Vagina (tissue), 1 donor: ENCODE data around the gene COA6.

- PRO-cap, result no peak
- RAMPAGE, long total RNA, result start-site peak on the minus strand at chr1:231370151-231370781, 30 reads
These were observed 32.1 kb downstream of the SPRTN start for GRCh38 chr1:231370039-231370728.

- PRO-cap, result bidirectional peak, plus-strand start at chr1:231627520, minus-strand start at chr1:231627483
- RAMPAGE, long total RNA, result no peak
These were observed 695 bp downstream of the DISC1 start for GRCh38 chr1:231627074-231627895.

DNA sequence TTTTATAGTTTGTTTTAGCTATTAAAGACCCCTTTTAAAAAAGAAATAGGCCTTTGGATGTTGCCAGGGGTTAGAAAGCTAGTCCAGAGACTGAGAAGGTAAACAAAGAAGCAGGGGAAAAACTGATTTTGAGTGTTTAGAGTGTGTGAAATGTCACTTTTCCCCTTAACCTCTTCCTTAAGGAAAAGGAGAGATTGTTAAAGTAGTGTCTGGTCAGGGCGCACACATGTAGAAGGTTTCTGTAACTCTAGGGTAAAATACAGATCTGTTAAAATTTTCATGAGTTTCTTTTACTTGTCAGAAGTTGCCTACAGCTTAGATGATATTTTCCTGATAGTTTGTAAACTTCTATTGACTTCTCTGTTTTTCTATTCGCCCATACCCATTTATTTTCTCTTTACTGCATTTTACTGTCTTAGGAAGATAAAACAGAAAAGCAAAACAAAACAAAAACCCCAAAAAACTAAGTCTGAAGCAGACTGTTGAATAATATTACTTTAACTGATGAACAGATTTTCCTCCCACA, 50.3 kb downstream of the DISC1 start:
- PRO-cap, result no peak
- RAMPAGE, long total RNA, result no peak

- PRO-cap, result no peak
- RAMPAGE, long total RNA, result no peak
These were observed 180.0 kb downstream of the DISC1 start for GRCh38 chr1:231806553-231807069.

DNA sequence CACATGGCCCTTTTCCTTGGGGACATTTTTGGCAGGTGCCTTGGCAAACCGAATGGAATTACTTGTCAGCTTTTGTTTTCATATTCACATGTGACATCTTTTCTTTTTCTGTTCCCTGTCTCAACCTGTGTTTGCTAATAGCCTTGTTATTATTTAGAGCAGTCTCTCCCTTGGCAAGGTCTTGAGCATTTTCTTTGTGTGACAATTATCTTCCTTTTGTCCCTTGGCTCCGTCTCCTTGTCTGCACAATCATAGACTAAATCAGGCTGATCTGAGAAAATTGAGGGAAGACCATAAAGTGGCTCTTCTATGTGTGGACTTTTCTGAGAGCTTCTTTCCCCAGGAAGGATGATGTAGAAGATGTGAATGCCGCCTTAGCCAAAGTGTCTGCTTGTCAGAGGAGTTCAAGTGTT, 192.0 kb downstream of the DISC1 start:
- PRO-cap, result no peak
- RAMPAGE, long total RNA, result no peak

GRCh38 chr1:231990320-231991052, 363.9 kb downstream of the DISC1 start:
- PRO-cap, result no peak
- RAMPAGE, long total RNA, result no peak

- PRO-cap, result no peak
- RAMPAGE, long total RNA, result no peak
These were observed 491.8 kb downstream of the DISC1 start for GRCh38 chr1:232118304-232118789.

DNA sequence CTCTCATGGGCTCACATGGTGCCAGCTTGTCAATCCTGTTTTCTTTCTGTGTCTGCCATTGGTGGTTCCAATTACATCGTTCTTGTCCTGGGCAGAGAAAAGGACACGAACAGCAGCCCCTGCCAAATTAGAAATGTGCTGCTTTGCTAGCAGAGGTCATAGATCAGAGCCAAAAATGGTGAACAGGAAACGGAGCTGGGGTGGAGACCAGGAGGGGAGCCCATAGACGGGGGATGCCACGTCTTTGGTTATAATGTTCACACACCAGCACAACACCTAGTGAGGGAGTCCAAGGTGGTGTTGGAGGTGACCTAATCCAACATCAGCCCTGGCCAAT, 253.1 kb downstream of the SIPA1L2 start:
- PRO-cap, result no peak
- RAMPAGE, long total RNA, result no peak

DNA sequence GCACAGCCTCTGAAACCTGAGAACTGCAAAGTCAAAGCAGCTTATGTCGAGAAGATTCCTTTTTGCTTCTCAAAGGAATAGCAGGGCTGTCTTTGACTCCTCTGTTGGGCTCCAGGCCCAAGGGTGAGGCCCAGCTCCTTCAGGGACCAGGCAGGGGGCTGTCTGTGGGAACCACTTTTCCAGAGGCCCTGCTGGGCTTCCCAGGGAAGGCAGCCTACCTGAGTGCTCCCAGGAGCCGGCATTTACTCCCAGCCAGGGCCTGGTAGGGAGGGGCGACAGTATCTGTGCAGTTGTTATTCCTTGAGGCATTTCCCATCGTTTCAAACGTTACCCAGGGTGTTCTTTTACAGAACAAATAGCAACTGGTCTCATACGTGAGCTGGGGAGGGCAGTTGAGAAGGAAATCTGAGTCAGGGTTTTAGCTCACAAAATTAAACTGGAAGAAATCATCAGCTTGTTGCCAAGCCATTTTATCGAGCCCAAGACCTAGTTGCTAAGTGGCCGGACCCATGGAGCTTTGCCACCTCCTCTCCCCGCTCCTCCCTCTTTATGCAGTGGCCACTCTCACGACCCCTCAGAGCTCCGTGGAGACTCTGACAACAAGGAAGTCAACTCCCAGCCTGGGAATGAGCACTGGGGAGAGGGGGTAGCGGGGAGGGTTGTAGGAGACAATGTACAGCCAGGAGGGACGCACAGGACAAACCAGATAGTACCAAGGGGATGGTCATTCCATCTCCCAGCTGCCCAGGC, 251.1 kb downstream of the SIPA1L2 start:
- PRO-cap, result no peak
- RAMPAGE, long total RNA, result no peak

DNA sequence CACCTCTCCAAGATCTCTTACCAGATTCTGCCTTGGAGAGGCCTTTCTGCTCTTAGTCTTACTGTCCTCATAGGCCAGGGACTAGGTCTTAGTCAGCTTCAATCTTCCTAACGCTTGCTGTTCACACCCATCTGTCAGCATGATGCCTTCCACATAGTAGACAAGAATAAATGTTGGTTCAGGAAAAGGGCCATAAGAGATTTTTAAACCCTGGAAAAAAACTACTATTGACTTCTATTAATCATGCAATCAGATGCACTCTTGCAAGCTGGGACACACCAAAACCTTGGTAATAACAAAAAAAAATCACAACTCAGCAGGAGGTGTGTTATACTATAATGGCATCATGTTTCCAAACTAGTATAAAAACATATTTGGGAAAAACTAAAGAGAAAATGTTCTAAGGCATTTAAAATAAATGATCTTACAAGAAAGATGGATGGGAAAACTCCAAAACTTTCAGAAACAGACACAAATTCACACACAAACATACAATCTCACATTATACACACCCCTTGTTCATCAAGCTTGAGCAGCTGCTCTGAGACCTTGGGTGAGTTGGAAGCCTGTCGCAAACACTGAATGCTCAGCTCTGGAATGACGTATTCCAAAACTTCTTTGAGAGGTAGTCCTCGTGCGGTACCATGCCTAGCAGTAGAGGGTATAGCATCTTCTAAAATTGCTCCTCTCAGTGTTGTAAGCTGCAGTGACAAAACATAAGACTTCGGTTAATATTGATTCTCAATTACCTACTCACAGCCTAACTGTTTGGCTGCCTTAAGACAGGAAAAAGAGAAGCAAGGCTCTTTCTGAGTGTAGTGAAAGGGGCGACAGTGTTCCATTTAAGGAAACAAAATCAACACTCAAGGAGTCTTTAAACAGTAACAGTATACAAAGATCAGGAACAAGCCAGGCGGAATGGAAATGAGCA, 139.3 kb downstream of the SIPA1L2 start:
- PRO-cap, result no peak
- RAMPAGE, long total RNA, result no peak

DNA sequence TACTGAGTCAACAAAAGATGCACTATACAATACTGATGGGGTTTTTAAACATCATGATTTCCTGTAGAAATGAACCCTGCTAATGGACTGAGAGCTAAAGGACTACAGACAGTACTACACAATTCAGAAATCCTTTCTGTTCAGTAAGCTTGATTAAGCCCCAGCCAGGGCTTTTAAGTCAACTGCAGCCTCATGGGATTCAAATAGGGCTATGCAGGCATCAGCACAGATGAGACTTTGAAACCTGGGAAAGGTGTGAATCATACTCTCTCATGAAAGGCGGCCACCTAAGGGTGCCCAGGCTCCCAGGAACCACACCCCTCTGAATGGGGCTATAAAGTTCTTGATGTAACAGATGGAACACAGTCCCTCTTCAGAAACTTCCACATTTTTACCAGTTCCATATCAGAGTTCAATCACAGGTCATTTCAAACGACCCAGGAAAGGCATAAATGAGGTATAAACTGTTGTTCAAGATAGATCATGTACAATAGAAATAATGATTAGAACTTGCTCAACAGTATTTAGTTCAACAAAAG, 7.5 kb downstream of the SIPA1L2 start:
- PRO-cap, result no peak
- RAMPAGE, long total RNA, result no peak

DNA sequence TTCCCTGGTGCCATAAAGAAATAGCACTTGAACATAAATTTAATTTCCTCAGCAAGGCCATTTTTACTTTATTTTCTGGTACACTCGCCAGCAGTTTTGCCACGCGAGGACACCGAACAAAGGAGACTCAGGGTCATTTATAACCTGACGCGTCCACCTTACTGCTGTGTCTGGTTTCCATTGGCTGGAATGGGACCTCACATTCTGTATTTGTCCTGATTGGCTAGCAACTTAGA, 59.8 kb upstream of the MAP10 start:
- PRO-cap, result no peak
- RAMPAGE, long total RNA, result no peak

DNA sequence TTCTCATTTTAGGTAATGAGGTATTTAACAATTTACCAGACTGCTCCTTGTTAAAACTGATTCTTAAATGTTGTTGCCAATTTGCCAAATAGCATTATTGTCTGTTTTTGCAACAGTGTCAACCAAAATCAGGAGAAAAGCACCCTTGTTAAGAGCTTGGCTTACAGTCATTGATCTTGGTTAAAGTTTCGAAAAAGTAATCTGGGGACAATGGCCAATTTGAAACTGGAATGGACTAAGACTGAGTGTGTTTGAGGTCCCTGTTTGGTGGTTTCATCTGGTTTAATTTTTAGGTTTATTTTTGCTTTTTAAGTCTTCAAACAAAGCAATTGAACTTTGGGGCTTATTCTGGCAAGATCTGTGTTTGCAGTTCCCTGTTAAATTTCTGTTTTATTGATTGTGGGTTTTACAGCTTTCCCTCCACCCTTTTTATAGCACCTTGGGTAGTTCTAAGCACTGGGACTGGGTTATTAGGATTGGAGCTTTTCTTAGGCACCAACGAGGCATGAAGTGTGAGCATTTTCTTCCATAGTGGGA, 40.7 kb upstream of the MAP10 start:
- PRO-cap, result no peak
- RAMPAGE, long total RNA, result no peak

- PRO-cap, result no peak
- RAMPAGE, long total RNA, result no peak
These were observed 6.6 kb upstream of the NTPCR start for GRCh38 chr1:232943864-232944080.

GRCh38 chr1:232985947-232986557, 35.6 kb downstream of the NTPCR start:
- PRO-cap, result no peak
- RAMPAGE, long total RNA, result no peak

GRCh38 chr1:233328071-233328809, 716 bp downstream of the MAP3K21 start:
- PRO-cap, result no peak
- RAMPAGE, long total RNA, result no peak

GRCh38 chr1:233395874-233396188, 68.3 kb downstream of the MAP3K21 start:
- PRO-cap, result no peak
- RAMPAGE, long total RNA, result no peak

GRCh38 chr1:233629012-233630043, 15.4 kb downstream of the KCNK1 start:
- PRO-cap, result no peak
- RAMPAGE, long total RNA, result start-site peak on the plus strand at chr1:233629500-233629842, 12 reads

DNA sequence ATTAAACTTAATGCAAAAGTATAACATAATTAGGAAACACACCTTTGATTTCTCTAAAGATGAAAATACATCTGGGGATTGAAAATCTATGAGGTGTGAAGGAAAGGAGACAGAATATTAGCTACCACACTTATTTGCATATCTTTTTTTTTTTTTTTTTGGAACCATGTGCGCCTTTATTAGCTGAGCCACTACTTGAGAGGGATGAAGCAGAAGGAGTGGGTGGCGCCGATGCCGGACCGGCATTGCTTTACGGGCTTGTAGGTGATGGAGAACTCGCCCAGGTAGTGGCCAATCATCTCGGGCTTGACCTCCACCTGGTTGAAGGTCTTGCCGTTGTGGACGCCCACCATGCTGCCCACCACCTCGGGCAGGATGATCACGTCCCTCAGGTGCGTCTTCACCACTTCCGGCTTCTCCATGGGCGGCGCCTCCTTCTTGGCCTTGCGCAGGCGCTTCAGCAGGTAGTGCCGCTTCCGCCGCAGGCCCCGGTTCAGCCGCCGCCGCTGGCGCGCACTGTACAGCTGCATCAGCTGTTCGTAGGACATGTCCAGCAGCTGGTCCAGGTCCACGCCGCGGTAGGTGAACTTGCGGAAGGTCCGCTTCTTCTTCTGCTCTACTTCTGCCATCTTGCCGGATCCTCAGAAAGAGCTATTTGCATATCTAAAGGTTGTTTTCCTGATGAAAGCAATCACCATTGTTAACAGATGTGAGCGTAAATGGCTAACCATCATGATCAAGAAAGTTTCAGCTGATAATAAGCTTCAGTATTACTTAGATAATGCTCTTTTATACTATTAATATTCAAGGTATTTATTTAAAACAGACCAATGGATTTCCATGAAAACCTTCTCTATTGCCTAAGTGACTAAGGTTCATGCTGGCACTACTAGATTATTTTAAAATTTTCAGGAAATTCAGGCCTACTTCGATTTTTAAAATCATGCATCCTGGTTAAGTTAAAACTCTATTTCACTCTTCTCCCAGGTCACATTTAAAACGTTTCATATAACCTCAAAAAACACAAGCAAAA, 16.4 kb upstream of the COA6 start:
- PRO-cap, result no peak
- RAMPAGE, long total RNA, result start-site peak on the plus strand centred at position 503 of the sequence, 38 bp wide, 10 reads

- PRO-cap, result bidirectional peak, plus-strand start at chr1:234373486, minus-strand start at chr1:234373400; bidirectional peak, plus-strand start at chr1:234373673, minus-strand start at chr1:234373615
- RAMPAGE, long total RNA, result start-site peak on the minus strand at chr1:234373341-234373400, 19 reads; start-site peak on the plus strand at chr1:234373496-234373518, 57 reads; start-site peak on the plus strand at chr1:234373748-234373766, 19 reads
These were observed at the start of gene COA6 for GRCh38 chr1:234372840-234373816. COA6 (plus strand) TSS chr1:234373456.